Hair follicle dermal papilla cell (primary cell): ENCODE measurements around the genes TAOK2, ALDOA, GDPD3, CD2BP2 and ZNF689.

DNA sequence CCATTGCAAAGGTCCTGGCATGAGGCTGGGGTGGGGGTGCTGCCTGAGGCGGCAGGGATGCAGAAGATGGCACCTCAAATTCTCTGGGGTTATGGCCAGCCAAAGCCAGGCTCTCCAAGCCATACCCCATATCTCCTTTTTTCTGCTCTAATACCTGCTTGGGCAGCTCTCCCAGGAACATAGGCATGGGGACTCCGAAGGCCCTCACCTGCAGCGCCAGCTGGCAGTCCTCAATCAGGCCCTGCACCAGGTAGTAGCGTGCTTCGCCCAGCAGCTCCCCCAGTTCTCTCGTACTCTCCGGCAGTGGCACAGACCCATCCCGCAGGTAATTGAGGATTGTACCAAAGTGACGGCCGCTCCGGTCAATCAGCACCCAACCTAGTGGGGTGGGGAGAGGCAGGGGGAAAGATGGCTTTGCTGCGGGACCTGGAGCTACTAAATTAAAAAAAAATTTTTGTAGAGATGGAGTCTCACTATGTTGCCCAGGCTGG, 3.0 kb downstream of the KCTD13 start:
- CAGE, long polyA plus RNA = no peak

DNA sequence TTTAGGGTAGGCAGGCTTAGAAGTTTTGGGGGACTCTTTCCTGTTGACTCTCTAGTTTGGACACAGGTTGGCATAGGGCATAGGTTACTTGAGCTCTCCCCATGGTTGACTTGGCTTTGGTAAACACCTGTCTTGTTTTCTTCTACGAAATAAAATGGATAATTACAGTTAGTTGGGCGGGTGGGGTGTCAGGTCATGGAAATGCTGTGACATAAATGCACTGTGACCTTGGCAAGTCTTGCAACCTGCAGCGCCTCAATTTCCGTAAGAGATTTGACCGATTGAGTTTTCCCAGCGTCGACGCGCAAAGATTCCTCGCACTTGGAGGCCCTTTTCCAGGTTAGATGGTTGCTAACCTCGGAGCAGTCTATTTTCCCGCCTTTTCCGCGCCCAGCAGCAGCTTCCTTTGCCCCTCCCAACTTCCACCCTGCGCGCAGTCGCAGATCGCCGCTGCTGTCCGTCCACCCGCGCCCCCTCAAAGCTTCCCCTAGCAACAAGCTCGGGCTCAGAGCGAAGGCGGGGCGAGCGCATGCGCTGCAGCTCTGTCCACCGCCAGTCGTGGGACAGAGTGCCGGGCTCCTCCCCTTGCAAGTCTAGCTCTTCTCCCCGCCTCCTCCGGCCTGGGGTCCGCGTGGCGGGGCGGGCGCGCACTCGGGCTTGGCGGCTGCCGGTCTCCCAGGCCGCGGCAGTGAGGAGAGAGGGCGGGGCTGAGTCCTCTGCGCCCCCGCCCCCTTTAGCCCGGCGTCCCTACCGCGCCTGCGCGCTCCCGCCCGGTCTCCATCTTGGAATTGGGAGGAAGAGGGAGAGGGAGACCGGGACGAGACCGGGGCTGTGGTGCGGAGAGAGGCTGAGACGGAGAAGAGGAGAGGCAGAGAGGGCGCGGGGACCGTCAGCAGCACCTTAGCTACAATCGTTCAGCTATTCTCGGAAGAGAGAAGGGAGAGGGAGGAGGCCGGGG, at the start of gene TAOK2:
TAOK2 (plus strand) TSS at position 776 of the 958 bp plus-strand sequence.
- CAGE, long polyA plus RNA = no peak

GRCh38 chr16:30060813-30061694, 4.5 kb upstream of the ALDOA start:
- CAGE, long polyA plus RNA = no peak

- CAGE, long polyA plus RNA = no peak
These were observed 2.1 kb upstream of the ALDOA start for GRCh38 chr16:30063465-30063843.

- CAGE, long polyA plus RNA = no peak
These were observed at the start of gene ALDOA for GRCh38 chr16:30064870-30065920. TSS of gene ALDOA (plus strand) at chr16:30065760.

- CAGE, long polyA plus RNA = no peak
These were observed at the start of gene GDPD3 for GRCh38 chr16:30113279-30113905. TSS of gene GDPD3 (minus strand) at chr16:30113537.

- CAGE, long polyA plus RNA = no peak
These were observed 19.2 kb downstream of the CD2BP2 start for GRCh38 chr16:30335626-30336595.

DNA sequence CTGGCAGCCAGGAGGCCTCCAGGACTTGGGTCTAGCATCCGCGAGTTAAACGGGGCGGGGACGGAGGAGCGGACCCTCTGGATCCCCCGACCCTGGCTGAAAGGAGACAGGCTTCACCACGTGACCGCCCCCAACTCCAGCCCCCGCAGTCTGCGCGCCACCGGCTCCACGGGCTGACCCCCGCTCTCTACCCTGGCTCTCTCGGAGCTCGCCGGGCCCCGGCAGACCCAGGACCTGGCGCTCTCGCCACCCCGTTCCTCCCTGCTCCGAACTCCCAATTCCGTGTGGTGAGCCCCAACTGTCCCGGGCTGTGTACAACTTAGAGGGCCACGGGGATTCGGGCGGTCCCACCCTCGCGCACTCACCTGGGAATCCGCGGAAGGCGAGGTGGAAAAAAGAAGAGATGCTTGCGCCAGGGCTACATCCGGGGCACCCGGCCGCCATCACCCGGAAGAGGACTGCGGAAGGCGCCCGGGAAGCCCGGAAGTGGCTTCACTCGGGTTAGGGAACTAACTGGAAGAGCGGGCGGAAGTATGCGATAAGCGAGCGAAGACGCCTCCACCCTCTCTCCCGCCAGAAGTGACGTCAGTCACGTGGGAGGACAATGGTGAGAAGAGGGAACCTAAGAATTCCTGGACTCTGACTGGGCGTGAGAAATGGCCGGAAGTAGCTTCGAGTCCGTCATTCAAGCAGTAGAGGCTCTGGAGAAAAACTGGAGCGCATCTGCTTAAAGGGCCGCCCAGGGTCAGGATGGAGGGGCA, at the start of gene CD2BP2:
CD2BP2 (minus strand) TSS at position 462 of the 761 bp plus-strand sequence.
- CAGE, long polyA plus RNA = no peak

DNA sequence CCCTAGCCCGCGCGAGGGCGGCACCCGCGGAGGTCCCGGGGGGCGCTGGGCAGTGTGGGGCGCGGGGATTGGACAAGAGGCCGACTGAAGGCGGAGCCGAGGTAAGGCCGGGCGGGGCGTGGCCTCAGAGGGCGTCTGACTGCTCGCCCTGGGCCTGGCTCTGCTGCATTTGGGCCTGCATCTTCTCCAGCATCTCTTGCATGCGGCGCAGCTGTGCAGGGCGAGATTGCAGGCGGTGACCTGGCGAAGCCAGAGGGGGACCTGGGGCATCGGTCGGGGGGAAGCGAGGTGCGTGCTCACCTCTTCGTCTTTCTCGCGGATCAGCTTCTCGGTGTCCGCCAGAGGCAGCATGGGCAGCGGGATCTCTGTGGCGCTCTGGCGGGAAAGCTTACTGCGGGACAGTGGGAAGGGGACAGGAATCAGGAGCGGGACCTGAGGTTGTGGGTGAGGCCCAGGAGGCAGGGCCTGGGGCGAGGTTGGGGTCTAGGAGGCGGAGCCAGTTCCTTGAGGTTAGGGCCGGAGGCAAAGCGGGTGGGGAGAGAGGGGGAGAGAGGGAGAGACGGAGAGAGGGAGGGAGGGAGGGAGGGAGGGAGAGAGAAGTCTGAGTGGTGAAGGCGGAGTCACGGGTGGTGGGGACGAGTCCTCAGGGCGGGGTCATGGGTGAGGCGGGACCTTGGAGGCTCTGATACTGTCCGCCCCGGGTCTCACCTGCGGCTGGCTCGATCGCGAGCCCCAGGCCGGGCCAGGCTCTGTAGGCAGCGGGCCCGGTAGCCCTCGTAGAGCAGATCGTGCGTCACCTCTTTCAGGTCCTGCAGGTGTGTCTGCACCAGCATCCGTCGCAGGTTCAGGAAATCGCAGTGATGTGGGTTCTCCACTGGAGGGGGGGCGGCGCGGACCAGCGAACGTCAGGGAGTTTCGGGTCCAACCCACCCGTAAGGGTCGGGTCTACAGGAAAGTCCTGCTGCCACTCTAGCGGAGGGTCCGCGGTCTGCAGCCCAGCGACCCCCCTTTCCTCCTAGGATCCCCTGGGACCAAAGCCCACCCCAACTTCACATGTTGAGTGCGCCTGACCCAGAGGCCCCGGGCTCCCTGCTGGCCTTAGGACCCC, 3.7 kb downstream of the SEPTIN1 start:
- CAGE, long polyA plus RNA = no peak

DNA sequence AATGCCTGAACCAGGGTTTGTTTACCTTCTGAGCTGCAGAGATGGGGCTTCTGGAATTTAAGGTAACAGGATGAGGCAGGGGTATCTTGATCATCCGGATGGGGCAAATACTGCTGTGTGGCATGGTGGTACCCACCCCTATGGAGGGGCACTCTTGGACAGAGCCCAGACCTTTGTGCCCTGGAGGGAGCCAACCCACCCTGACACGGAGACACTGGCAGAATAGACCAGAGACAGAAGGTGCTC, 4.3 kb downstream of the ZNF48 start:
- CAGE, long polyA plus RNA = no peak

GRCh38 chr16:30429523-30429885, 326 bp downstream of the DCTPP1 start:
- CAGE, long polyA plus RNA = no peak

DNA sequence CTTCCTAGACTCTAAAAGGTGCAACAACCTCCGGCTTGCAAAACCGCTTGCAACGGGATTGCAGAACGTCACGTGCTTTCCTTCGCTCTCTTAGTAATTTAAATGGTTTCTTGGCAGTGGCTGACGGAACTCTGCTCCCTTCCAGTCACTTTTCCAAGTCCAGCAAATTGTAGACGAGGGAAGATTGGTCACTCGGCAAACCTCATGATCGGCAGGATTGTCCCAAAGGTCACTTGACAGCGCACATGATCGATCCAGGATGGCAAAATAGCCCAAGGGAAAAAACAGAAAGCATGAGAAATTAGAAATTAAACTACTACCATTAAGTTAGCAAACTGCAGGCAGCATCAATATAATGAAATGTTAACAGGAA, 275 bp upstream of the SEPHS2 start:
- CAGE, long polyA plus RNA = no peak

GRCh38 chr16:30568188-30568709, 3.3 kb downstream of the ZNF688 start:
- CAGE, long polyA plus RNA = no peak

GRCh38 chr16:30570280-30570596, 1.3 kb downstream of the ZNF688 start:
- CAGE, long polyA plus RNA = no peak

- CAGE, long polyA plus RNA = no peak
These were observed 743 bp downstream of the ZNF689 start for GRCh38 chr16:30609269-30610023.

- CAGE, long polyA plus RNA = no peak
These were observed at the start of gene ZNF689 for GRCh38 chr16:30610024-30610427. TSS of gene ZNF689 (minus strand) at chr16:30610389.

- CAGE, long polyA plus RNA = no peak
These were observed 783 bp upstream of the FBRS start for GRCh38 chr16:30657052-30658244.

GRCh38 chr16:30774621-30774973, 12.4 kb downstream of the ZNF629 start:
- CAGE, long polyA plus RNA = no peak

DNA sequence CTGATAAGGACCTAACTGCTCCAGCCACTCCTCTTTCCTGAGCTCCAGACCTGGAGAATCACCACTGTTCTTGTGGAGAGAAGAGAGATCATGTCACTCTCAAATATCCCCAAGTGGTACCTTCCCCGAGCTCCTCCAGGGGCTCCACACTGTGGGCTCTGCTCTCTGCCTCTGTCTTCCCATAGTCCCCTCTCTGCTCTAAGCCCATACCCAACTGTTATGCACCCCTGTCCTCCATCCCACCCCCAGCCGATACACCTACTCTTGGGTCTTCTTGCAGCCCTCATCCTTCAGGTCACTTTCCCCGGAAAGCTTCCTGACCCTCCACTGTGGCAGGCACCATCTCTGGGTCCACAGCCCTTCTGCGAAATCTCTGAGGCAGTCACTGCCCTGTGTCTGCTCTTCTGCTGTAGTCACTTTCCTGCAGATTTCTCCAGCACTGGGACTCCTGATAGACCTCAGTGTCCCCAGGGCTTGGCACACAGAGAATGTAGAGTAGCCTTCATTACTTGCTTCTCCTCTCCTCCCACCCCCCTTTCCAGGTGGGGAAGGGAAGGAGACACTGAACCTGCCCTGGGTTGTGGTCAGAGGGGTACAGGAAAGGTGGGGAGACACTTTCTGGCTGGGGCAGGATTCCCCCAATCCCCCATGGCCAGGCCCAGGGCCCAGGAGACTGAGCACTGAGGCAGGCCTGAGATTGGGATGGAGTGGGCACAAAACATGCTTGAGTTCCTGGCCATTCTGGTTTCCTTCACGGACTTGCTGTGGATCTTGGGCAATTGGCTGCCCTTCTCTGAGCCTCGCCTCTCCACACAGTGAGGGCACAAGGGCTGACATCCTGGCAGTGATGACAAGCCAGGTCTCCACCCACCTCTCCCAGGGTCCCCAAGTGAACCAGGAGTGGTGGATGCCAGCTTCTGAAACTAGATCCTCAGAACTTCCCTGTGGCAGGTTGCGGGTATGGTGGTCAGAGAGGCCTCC, 9.6 kb downstream of the ZNF629 start:
- CAGE, long polyA plus RNA = no peak

DNA sequence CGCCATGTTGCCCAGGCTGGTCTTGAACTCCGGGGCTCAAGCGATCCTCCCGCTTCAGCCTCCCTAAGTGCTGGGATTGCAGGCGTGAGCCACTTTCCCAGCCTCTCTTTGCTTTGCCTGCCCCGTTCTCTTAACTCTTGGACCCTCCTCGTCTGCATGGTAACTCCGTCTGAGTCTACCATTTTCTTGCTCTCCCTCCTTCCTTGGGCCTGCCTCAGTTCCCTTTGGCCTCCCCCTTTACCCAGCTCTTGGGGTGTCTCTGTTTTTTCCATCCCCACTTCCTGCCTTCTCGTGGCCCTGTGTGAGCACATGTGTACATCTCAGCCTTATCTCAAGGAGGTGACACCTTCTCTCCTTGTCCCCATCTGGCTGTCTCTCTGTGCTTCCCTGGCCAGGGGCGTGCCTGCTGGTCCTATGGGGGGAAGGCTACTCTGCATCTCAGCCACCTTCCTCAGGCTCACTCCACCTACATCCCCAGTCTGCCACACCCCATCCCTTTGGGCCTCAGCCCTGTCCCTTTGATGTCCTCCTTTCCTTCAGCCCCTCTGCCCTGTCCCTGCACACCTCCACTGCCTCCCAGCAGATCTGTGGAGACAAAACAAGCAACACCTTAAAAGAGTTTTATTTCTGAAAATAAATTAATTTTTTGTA, 6.6 kb downstream of the CTF1 start:
- CAGE, long polyA plus RNA = no peak